ENCODE measurements around a stretch of chr5.

- RRBS, result no CpG with 5 or more reads among the region's 8 CpGs
Observed at GRCh38 chr5:91189836-91190345, 193.2 kb downstream of the ARRDC3 start.

DNA sequence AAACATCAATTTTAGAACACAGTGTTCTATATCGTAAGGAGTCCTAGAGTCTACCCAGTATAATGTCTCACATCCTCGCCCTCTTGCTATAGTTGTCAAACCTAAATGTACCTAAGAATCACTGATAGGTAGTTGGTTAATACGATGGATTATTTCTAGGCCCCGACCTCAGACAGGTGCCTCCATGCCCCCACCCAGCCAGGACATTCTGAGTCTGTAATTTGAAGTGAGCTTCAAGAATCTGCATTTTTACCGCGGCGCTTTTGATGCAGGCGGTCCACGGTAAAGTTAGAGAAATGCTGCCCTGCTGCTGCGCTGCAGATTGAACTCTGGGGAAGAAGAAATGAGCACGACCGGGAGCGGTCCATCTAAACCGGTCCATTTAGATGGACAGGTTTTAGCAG is 103.8 kb downstream of the ARRDC3 start:
- RRBS, result no CpG with 5 or more reads among the region's 14 CpGs

- RRBS, result no CpG with 5 or more reads among the region's 6 CpGs
Observed at GRCh38 chr5:91313943-91314683, 69.0 kb downstream of the ARRDC3 start.

DNA sequence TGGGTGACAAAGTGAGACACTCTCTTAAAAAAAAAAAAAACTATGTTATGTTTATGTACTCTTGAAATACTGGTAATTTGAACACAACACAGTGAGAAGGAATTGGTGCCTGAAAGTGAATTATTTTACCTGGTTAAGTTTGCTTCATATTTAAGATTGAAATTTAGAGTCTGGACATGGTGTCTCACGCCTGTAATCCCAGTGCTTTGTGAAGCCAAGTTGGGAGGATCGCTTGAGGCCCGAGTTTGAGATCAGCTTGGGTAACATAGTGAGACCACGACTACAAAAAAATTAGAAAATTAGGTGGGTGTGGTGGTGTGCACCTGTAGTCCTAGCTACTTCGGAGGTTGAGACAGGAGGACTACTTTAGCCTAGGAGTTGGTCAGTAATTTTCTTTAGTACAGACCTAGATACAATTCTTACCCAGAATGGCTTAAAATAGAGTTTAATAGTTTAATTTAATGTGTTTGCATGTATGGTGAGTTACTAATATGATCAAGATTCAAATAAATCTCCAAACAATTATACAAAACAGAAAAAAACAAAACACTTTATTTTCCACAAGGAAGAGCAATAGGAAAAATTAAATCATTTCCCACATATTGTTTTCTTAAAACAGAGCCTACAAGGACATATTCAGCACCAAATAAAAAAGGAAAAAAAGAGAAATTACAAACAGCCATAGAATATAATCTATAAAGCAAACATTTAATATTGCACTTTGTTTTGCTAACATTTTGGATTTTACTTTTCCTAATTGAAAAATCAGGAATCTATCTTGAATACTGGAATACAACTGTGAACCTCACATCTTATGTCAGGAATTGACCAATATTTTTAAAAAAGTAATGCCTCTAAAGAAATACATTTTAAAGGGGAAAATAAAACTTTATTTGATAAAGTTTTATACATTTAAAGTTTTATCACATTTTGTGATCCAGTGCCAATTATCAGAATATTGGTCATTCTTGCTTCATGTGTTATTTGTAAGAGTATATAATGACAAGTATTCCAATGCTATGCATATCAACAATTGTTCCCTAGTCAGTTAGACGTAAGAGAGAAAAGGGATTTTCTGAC is 14.6 kb downstream of the ARRDC3 start:
- RRBS, result no CpG with 5 or more reads among the region's 6 CpGs

GRCh38 chr5:92552060-92553102 is 1030.6 kb upstream of the NR2F1 start:
- RRBS, result no CpG with 5 or more reads among the region's 7 CpGs

- RRBS, result no CpG with 5 or more reads among the region's 7 CpGs
Observed at GRCh38 chr5:92801878-92802300, 781.1 kb upstream of the NR2F1 start.

- RRBS, result no CpG with 5 or more reads among the region's 5 CpGs
Observed at GRCh38 chr5:93410869-93411632, 172.0 kb upstream of the NR2F1 start.

DNA sequence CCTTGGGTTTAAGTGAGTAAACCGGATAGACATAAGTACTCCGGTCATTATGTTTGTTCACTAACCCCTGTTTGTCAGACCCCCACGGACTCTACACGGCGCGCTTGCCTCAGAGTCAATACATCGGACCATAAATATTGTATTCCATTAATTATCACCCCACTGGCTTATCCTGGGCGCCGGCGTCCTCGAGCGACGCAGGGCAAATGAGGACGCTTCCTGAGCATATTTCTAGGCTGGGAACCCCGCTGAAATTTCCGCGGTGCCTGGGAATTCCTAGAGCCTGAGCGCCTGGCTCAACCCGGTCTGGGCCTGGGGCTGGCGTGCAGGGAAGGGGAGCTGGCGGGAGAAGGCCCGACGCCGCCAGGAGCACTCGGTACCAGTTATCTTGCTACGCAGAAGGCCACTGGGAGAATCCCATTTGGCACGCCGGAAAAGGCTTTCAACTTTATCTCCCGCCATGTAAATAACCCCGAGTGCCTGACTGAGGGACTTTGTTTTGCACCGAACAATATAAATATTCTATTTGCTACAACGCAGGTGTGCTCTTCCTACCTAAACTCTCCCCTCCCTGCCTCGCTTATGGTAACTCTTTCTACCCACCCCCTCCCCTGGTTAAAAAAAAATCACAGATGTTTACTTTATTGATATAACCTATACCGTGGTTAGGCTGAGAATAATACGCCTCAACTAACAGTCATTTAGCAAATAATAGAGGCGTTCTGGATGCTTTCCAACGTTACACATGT is 19.4 kb downstream of the NR2F1 start:
- RRBS, result 40% methylated on average over 1 of the region's 37 CpGs

DNA sequence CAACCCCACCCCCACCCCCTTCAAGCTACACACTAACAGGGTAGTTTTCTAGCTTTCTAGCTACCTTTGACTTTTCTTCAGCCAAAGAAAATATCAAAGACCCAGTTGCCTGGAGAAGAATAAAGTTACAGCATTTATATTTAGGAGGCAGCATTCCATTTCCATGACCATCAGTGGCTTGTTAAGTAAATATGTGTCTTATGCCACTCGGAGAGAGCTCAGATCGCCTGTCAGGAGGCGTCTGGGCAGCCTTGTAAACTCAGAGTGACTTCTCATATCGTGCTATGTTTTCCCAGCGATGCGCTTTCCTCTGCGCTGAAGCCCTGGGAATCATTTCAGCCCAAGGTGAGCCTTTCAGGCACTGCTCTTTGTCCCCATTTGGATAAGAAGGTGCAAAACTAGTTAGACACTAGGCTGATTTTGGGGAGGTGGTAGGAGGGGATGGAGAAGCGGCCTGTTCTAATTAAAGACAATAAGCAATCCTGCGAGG is 24.3 kb downstream of the NR2F1 start:
- RRBS, result no CpG with 5 or more reads among the region's 9 CpGs

GRCh38 chr5:93942277-93943092 is 169.0 kb downstream of the FAM172A start:
- RRBS, result no CpG with 5 or more reads among the region's 1 CpG

GRCh38 chr5:94360227-94360711 is 248.8 kb upstream of the FAM172A start:
- RRBS, result no CpG with 5 or more reads among the region's 2 CpGs

DNA sequence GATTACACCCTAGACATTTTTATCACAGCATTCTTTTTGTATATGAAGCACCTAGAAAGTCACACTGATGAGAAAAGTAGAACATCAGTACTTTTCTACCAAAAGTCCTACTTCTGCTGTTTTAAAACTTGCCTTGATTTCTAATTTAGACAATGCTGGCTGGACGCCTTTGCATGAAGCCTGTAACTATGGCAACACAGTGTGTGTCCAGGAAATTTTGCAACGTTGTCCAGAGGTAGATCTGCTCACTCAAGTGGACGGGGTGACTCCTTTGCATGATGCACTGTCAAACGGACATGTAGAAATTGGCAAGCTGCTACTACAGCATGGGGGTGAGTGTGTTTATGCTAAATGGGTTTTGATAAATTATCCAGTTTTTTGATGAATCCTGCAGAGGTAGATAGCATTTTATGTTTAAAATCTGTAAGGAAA is 73.5 kb downstream of the SLF1 start:
- RRBS, result no CpG with 5 or more reads among the region's 4 CpGs

DNA sequence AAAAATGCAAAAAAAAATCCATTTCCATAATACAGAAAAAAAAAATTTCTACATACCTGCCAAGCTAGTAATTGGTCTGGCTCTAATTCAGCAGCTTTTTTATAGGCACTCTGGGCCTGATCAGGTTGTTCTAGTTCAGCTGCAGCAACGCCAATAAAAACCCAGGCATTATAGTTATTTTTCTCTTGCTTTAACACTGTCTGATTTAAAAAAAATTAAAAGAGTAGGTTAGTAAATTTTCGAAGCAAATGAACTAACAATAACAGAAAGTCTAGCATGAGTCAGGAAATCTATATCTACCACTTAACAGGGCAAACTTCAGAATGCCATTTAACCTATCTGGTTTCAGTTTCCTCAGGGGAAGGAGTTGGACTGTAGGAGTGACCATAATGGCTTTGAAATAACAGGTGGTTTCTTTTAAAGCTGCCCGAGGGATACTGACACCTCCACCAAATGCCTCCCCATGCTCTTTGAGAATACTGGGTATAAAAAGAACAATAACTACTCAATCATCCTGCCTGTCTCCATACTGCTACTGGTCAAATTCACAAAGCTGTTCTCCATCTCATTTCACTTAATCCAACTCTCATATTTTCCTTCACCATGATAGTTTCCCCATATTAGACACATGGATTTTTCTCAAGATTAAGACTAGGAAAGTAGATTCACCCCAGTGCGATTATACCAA is 11.5 kb downstream of the SKIC3 start:
- RRBS, result no CpG with 5 or more reads among the region's 4 CpGs

DNA sequence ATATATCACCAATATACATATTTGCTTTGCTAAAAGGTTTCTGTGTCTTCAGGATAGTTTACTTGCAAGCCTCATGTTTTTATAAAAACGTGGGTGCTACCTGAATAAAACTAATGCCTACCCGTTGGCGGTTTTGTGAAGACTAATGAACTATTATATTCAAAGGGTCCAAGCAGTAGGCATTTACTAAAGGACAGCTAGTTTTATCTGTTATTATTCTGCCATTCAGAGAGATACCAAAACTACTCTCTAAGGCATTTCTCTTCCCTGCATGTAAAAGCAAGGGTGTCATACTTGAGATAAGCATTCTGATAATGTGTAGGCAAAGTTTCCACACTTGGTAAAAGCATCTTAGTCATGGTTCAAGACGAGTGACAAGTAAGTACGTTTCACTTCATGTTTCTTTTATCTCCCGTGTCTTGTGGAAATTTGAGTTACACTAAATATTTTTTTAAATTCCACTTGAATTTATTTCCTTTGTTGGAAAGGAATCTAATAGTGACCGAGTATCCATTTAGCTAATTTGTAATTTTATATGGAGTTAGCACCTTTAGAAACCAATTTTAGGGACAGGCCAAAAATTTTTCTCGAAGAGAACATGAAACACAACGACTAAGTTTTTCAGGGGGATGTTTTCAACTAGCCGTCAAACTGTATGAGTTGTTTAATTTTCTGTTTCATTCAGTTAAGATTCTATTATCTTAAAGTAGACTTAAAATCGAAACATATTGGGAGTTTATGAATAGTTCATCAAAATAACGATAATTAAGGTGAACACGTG is 1.3 kb downstream of the RFESD start:
- RRBS, result no CpG with 5 or more reads among the region's 13 CpGs

DNA sequence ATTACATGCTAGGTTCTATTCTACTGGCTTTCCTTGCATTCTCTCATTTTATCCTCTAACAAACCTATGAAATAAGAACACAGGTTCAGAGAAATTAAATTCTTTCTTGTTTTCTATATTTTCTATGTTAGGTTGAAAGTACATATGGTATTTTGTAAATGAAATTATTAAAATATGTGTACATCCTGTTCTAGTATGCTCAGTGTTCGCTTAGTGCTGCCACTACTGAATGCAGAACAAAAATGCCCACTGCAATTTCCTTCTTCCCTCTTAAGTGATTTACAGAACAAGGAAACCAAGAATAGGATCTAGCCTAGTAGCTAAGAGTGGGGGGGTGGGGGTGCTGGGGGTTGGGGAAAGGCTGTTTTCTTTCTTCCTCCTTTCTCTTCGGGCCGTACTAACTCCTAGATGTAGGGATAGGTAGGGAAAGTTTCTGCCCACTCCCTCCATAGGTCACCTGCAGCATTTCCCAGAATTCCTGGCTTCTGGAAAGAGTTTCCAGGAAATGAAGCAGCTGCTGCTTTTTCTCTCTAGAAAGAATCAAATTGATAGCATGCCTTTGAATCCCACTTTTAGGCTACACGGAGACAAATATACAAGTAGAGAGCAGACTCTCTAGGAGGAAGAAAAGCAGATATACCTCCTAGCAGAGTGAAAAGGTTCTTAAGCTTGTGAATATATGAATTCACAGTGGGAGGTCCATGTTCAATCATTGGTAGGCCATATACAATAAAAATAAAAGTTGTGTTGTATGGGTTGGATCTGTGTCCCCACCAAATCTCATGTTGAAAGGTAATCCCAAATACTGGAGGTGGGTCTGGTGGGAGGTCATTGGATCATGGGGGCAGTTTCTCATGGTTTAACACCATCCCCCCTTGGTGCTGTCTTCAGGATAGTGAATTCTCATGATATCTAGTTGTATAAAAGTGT is 15.5 kb downstream of the SPATA9 start:
- RRBS, result no CpG with 5 or more reads among the region's 4 CpGs

GRCh38 chr5:95736371-95737218 is 5.5 kb downstream of the RHOBTB3 start:
- RRBS, result no CpG with 5 or more reads among the region's 6 CpGs

DNA sequence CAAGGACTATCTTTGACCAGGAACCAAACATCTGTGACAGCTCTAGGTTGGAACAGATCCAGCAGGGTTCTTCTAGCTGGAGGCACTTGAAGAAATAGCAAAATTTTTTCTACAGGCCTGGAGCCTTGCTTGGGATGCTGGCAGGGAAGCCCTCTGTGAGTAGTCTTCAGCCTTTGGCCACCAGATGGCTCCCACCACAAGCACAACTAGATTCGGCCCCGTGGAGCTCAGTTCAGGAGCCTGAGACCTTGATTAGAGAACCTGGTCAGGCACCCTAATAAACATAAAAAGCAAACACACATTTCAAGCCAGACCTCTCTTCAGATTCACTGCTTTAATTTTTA is 41.5 kb downstream of the GLRX start:
- RRBS, result no CpG with 5 or more reads among the region's 2 CpGs

- RRBS, result no CpG with 5 or more reads among the region's 3 CpGs
Observed at GRCh38 chr5:95845257-95845896, 22.9 kb upstream of the GLRX start.

DNA sequence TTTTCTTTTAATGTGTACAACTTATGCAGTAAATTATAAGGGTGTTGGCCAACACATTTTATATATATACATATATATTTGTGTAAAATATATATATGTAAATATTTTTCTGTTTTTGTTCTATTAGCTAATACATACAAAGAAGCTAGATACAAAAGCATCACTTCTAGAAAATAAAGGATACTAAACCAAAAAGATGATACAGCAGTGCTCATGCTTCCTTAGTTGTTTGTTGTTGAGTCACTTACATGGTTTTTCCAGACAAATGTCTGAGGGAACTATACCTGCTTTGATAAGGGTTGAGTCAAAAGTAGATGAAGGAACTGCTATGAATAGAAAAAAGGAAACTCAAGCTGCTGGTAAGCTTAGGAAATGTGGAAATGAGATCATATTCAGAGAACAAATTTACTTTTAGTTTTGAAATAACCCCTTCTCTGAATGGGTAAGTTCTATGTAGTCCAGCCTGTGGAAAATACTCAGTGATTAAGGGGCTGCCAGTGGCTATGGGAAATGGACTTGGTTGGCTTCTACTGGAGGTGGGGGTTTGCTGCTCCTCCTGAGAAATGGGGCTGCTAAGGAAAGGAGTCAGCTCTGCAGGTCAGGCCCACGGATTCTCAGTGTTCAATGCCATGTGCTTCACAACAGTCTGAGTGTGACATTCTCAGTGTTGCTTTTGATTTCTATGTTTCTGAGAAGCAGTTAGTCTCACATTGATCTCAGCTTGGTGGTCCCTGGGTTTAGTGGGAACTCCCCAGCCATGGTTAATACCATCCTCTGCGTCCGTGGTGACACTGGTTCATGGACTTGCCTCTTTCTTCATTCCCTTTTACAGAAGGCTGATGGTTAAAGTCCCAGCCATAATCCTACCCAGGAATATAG is 47.6 kb upstream of the GLRX start:
- RRBS, result no CpG with 5 or more reads among the region's 3 CpGs

All from GM19240 (cell line).